Measurements from ENCODE around the genes ACTR3C, ENSG00000284691 and GIMAP6.

DNA sequence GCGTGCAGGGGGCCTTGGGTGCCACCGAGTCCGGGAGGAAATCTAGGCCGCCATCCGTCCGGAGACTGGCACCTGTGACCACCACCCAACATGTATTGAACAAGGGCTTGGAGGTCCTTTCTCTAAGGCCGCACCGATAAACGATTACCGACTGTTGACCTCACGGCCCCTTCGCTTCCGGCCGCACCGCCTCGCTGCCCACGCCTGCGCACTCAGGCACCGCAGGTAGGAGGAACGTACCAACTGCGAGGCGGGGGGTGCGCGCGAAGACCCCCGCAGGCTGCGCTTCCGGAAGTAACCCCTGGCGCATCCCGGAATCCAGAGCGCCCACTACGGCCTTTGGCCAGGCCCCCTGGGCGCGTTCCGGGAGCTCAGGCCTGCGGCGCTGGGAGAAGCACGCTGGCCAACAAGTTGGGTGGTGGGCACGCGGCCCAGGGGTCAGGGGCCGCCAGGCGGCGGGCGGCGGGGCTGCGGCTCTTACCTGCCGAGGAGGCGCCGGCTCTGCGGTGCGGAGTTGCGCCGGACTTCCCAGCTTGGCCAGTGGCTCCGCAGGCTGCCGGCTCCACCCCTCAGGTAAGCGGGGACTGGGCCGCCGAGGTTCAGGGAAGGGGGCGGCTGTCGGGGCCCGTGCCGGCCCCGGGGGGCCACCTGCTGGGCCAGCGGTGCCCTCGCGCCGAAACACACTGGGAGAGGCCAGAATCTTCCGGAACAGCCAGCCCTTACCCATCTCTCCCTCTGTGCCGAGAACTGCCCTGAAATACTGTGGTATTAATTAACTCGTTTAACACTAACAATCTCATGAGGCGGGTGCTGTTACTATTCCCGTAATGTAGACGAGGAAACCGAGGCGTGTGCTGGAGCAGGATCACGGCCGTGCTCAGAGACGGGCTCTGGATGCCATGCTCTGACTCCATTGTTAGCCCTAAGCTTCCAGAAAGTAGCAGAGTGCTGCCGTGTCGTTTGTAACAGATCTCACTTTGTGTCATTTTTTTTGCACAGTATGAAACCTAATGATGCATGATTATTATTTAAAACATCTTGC lies at the start of gene ACTR3C:
Gene ACTR3C (minus strand): TSS at position 558 of the 1,042 bp plus-strand sequence.
- RRBS = 2% methylated on average over 20 of the region's 80 CpGs

GRCh38 chr7:150324030-150325093 lies 1.0 kb upstream of the ACTR3C start:
- RRBS = no CpG with 5 or more reads among the region's 15 CpGs

- RRBS = no CpG with 5 or more reads among the region's 14 CpGs
Measured at GRCh38 chr7:150375838-150377047, 2.9 kb upstream of the ZNF775 start.

GRCh38 chr7:150377048-150377590 lies 2.0 kb upstream of the ZNF775 start:
- RRBS = no CpG with 5 or more reads among the region's 4 CpGs

DNA sequence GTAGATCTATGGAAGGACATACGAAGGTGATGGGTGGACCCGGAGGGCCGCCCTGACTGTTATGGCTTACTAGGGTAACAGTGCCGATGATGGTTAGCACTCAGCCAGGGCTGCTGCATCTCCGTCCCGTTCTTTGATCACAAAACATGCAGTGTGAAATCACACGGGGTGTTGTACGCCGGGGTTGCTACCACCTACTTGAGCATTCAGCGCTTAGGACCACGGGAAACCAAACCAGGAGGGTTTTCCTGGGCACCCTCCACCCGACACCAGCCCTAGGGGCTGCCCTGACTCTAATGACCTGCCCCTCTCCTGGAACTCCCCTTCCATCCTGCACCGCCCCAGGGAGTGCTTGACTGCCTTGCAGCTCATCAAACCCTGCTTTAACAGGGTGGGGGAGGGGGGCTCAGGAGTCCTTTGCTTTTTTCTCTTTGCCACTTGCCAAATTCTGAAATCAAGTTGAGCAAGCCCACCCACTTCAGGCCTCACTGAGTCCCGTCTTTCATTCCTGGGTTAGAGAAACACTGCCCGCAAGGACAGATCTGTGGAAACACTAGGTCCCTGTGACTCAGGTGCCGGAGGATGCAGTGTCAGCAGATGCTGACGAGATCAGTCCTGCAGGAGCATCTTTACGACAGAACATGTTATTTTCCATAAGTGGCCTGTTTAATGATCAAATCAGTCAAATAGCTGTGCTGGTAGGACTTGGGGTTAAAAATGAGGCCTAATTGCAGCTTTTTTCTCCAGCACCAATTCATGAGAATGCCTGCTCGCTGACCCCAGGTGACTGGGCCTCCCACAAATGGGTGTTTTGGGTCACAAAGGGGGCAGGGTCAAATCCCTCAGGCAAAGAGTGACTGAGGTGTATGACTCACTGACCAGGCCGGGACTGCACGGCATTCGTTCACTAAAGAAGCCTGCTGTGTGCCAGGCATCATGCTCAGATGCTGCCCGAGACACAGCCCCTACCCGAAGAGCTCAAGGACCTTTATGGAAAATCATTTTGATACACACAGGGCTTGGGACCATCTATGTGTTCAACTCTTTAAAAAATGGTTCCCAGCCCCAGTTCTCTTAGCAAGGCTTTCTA lies 5.7 kb upstream of the ENSG00000284691 start:
- RRBS = no CpG with 5 or more reads among the region's 24 CpGs

DNA sequence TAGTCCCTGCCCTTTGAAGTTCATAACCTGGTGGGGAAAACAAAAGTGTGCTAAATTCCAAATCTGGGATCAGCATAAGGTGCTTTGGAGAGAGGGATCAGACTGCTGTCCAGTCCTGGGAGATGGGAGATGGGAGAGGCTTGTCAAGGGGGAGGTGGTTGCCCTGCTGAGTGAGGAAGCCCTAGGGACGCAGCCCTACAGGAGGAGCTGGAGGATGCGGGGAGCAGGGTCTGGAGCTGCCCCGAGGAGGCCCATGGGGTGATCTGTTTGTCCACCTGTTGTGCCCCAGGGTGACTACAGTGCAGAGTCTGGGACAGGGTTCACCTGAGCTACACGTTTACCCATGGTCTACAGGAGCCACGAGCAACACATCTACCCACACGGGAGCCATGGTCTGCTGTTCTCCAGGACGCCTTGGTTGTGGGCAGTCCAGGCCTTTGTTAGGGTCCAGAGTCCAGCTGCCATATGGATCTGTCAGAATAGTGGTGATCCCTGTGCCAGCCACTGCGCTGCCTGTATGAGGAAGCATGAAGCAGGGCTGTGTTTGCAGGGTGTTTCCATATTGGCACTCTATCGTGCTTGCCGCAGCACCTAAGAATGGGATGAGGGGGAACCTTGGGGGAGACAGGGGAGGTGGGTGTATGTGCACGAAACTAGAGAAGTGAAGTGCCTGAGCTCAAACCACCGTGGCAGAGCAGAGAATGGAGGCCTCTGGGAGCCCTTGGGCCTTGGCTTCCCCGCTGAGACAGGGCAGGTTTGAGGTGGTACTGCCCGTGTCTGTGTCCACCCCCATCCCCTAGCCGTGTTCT lies 2.7 kb upstream of the ENSG00000284691 start:
- RRBS = no CpG with 5 or more reads among the region's 15 CpGs

DNA sequence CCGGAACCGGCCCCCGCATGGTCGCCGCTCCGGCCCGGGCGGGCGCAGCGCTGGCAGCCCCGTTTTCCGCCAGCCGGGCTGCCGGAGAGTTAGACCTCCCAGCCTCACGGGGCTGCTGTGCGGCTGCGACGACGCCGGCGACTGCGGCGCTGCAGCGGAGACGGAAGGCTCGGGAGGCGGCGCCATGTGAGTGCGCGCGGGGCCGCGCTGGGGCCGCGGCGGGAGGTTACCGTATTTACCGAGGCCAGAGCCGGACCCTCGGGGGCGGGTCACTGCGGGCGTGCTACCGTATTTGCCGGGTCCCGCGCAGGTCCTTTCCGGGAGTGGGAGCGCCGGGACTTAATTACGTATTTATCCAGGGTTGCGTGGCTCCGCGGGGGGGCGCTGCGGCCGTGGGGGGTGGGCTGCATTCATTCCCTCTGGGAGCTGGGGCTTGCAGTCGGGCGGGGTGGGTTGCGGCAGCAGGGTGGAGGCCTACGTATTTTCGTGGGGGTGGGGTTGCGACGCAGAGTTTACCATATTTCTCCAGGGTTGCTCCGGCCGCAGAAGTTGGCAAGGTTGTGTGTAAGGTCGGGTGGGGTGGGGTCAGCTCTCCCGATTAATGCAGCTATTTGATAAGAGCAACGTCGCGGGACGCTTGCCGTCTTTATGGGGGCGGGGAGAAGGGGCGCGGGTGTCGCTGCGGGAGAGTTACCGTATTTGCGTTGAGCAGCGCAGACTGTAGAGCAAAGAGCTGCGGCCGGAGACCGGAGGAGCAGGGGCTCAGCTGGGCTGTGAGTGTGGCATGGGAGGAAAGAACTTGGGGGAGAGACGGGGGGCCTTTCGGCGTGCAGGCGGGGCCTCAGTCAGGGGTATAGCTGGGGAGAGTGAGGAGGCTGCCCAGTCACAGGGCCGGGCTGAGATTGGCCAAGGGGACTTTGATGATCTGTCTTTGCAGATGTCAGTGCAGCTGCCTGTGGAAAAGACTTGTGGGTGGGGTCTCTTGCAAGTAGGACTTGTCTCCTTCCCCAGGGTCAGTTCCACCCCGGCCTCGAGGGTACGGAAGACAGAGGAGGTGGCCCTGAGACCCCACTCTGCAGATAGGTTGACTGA lies at the start of gene ENSG00000284691:
Gene ENSG00000284691 (plus strand): TSS at position 545 of the 1,092 bp plus-strand sequence.
- RRBS = 2% methylated on average over 21 of the region's 92 CpGs

GRCh38 chr7:150563876-150564532 lies 3.2 kb upstream of the GIMAP4 start:
- RRBS = no CpG with 5 or more reads among the region's 5 CpGs

GRCh38 chr7:150631934-150632950 lies at the start of gene GIMAP6:
Gene GIMAP6, minus strand, starts transcription at chr7:150632385.
- RRBS = no CpG with 5 or more reads among the region's 9 CpGs

GRCh38 chr7:150720037-150720988 lies 3.9 kb downstream of the GIMAP1 start:
- RRBS = 85% methylated on average over 21 of the region's 57 CpGs

DNA sequence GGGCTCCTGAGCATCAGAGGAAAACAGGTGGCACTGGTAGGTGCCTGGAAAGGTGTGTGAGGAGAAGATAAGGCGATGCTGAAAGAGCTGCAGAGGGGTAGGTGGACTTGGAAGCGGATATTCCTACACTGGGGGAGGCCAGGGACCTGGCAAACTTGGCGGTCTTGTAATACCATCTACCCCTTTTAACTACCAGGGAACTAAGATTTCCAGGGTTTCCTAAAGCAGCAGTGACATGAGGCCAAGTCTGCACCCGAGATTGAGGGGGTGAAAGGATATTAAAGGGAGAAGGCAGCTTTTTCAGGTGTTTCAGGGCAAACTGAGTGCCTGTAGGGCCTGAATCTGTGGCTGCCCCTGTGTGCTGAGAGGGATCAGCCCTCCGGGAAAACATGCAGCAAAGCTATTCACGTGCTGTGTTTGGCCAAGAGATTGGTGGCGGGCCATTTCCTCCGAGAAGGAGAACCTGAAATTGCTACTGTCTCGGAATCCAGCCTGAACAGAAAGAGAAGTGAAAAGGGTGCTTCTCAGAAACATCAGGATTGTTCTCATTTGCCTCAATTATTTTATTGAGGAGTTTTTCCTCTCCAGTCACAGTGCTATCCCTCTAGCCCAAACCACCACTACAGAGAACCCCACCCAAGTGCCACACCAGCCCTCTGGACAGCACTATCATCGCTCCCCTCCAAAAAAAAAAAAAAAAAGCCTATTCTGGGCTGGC lies 15.9 kb downstream of the GIMAP5 start:
- RRBS = no CpG with 5 or more reads among the region's 10 CpGs

DNA sequence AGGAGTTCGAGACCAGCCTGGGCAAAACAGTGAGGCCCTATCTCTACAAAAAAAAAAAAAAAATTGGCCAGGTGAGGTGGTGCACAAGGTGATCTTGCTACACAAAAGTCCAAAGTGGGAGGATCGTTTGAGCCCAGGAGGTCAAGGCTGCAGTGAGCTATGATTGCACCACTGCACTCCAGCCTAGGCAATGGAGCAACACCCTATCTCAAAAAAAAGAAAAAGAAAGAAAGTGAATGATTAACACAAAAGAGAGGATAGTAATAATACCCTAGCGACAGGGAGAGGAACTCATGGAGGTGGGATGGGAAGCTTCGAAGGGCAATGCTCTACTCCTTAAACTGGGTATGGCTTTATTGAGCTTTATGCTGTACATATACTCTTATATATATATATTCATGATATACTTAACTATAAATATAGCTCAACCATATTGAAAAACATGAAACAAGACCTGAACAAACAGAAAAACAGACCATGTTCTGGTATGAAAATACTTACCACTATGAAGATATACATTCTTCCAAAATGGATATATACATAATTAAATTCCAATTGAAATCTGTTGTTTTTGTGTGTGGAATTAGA lies 30.3 kb downstream of the TMEM176B start:
- RRBS = no CpG with 5 or more reads among the region's 4 CpGs

DNA sequence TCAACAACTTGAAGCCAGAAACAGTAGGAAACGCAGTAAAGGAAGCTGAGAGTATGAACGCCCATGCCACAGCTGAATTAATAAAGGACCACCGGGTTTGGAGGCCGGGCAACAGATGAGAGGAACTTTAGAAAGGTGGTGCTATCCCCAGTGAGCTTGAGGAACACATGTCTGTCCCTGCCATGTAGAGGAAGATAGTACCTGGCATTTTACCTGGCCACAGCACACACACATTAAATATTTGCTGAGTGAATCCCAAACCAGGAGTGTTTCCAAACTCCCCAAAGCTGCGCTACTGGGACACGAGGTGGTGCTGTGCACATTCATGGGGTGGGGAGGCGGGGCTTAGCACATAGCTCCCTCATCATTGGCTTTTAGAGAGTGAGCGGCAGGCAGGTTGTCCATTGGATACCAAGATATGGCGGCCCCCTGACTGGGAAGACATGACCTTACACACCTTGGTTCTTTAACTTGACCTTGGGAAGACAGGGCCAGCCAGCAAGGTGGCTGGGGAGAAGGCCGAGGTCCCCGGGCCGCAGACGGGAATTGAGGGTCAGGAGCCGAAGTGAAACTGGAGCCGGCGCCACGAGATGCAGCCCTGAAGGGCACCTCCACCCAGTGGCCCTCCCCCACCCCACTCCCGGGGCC lies 23.8 kb downstream of the TMEM176A start:
- RRBS = 91% methylated on average over 8 of the region's 18 CpGs

DNA sequence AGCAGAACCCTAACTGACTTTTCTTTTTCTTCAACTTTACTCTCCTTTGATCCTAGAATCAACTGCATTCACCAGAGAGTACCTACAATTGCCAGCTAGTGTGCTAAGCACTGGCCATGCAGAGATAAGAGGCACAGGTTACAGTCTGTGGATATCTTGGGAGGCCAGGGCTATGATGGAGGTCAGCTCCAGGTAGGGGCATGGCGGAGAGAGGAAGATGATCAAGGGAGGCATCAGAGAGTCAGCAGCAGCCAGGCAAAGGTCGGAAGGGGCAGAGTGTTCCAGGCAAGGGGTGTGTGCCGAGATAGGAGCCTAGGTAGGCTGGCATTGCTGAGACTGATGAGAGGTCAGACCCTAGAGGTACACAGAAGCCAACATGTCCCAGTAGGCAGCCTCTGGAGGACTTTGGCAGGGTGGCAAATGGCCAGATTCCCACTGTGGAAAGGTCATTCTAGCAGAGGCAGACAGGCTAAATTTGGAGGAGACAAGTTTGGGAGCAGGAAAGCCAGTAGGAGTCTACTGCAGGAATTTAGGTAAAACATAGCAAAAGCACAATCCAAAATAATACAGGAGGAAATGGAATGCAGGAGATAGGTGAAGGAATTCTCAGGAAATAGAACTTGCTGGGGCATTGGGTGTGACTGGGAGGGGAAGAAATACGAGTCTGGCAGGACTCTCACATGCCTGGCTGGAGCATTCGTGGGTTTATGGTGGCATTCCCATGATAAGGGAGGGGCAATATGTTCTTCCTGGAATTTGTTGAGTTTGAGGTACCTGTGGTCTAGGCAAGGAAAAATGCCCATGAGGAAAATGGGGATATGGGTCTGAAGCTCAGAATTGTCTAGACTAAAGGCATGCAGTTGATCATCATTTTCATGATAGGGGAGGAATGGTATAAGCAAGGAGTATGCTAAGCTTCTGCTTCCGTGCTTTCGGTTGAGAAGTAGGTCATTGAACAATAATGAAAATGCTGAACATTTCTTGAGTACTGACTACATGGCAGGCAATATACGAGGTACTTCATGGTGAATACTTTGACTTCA lies 25.7 kb downstream of the TMEM176A start:
- RRBS = no CpG with 5 or more reads among the region's 8 CpGs

DNA sequence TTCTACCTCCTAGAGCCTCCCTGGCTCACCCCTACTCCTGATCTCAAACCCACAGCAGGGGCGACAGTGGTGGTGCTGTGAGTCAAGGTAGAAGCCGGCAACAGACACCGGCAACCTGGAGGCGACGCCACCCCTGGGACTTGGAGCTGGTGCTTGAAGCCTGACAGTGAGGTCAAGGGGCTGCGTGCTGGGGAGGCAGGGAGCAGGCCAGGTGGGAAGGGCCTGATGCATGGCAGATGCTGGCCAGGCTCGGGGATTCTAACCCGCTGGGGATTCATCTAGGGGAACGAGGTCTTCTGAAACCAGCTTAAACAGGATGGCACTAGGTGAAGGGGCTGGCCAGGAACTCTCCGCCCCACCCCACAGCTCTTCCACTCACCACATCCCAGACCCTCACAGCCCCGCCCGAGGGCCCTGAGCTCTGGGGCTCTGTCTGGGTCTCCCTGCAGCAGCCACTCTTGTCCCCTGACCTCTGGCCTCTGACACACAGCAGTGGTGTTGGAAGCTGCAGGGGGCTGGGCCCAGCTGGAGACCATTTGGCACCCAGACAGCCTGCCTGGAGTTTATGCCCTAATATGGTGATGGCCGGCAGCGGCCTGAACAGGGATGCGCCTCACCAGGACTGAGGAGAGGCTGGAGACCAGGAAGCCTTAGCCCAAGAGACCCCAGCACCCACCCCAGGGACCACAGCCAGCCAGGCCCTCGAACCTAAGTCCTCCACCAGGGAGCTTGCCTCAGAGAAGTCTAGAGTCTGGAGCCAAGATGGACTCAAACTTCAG lies 16.3 kb downstream of the KCNH2 start:
- RRBS = no CpG with 5 or more reads among the region's 16 CpGs

GRCh38 chr7:150971808-150972559 lies 6.1 kb downstream of the KCNH2 start:
- RRBS = 60% methylated on average over 3 of the region's 16 CpGs

- RRBS = 2% methylated on average over 24 of the region's 92 CpGs
Measured at GRCh38 chr7:150974386-150975456, 3.4 kb downstream of the KCNH2 start.

DNA sequence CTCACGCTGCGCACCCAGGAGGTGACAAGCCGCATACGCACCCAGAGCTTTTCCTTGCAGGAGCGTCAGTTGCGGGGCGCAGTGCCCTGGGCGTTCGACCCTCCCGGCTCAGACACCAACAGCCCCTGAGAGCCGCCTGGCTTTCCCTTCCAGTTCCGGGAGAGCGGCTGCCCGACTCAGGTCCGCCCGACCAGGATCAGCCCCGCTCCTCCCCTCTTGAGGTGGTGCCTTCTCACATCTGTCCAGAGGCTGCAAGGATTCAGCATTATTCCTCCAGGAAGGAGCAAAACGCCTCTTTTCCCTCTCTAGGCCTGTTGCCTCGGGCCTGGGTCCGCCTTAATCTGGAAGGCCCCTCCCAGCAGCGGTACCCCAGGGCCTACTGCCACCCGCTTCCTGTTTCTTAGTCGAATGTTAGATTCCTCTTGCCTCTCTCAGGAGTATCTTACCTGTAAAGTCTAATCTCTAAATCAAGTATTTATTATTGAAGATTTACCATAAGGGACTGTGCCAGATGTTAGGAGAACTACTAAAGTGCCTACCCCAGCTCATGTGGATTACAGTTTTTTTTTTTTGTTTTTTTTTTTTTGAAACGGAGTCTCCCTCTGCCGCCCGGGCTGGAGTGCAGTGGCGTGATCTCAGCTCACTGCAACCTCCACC lies 10.1 kb downstream of the ATG9B start:
- RRBS = 12% methylated on average over 3 of the region's 27 CpGs

GRCh38 chr7:151014698-151015534 lies 9.4 kb downstream of the ATG9B start:
- RRBS = no CpG with 5 or more reads among the region's 19 CpGs

DNA sequence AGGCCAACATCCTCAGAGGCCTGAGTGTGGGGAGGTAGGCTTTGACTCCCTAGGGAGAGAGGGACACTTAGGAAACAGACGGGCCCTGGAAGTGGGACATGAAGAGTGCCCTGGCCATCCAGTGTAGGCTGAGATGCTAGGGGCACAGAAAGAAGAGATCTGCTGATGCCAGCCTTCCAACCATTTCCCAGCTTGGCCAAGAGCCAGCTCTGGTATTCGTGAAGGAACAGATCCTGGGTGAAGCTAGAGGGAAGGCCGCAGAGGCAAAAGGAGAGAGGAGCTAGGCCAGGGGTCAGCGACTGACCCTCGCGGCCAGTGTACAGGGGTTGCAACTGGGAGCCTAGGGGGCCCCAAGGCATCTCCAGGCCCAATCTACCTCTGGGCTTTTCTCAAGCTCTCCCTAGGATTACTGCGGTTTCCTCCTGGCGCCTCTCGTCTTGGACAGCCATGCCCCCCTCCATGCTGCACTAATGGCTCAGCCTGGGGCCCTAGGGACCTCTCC lies 306 bp upstream of the ASIC3 start:
- RRBS = no CpG with 5 or more reads among the region's 9 CpGs

Measured in epithelial cell of esophagus (primary cell).